Cerebral cortex (tissue), 2 donors: Measurements from ENCODE around the genes PEAK1 and SH2D7.

GRCh38 chr15:77104153-77104422 is 33.2 kb upstream of the TSPAN3 start:
- PRO-cap, 2 experiments, result no peak in any of the 2 experiments

GRCh38 chr15:77154994-77155567 is 84.2 kb upstream of the TSPAN3 start:
- PRO-cap, 2 experiments, result no peak in any of the 2 experiments

DNA sequence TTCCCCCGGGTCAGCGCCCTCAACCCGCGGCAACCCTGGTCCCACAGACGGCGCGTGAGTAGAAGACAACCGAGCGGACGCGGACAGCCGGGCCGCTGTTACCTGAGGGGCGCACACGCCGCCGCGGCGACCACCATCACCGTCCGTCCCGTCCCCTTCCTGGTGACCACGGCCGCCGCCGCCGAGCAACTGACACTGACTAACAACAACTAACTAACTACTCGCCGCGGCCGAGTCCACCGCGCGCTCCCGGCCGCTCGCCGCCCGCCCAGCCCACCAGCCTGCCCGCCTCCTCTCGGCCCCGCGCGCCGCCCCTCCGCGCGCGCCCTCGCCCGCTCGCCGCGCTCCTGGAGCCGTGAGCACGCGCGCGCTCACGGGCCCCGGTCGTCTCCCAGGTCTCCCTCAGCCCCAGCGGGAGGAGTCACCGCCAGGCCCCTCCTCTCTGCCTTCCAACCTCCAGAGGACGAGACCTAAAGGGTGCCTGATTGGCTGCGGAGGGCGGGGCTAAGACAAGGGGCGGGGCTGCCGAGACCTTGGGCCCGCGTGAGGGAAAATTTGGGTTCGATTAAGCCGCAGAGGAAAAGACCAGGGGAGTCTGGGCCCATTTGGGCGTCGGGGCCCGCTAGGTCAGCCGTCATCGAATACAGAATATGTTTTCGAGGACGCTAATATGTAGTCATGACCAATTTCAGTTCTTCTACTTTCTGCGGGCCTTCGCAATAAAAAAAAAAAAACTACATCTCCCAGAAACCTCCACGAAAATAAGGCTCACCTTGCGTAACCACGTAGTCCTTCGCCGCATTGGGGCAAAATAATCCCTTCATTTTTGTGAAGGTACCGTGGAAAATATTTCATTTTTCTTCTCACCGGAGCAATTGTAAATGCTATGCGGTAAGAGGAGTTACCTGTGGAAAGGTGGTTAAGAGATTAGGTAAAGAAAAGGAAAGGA is at the start of gene PEAK1:
TSS of gene PEAK1 (minus strand) at position 201 of the 949 bp plus-strand sequence.
- PRO-cap, 2 experiments, result peak in 1 of 2 experiments; most common plus-strand start position 564 of the sequence (in 1); most common minus-strand start position 191 of the sequence (in 1)

DNA sequence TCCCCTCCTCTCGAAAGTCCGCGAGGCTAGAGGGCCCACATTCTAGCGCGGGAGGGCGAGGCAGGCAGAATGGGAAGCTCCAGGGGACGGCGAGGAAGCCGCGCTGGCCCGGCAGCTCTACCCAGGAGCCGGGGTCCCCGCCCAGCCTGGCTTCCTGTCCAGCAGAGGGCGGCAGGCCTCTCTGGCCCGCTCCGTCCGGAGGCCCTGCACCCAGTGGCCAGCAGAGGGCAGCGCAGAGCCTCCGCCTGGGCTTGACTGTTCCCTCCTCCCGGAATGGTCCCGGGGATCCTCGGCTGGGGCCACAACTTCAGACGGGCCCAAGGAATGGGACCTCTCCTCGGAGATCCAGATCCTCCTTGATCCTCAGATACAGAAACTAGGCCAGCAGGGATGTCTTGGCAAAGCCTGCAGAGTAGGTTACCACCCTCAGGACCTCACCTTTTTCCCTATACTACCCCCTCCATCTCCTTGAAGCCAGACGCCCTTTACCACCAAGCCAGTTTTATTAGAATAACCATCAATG is 798 bp upstream of the LINGO1 start:
- PRO-cap, 2 experiments, result peak in 1 of 2 experiments; most common plus-strand start position 304 of the sequence (in 1); most common minus-strand start position 148 of the sequence (in 1)

GRCh38 chr15:77758584-77759156 is 126.0 kb upstream of the LINGO1 start:
- PRO-cap, 2 experiments, result no peak in any of the 2 experiments

DNA sequence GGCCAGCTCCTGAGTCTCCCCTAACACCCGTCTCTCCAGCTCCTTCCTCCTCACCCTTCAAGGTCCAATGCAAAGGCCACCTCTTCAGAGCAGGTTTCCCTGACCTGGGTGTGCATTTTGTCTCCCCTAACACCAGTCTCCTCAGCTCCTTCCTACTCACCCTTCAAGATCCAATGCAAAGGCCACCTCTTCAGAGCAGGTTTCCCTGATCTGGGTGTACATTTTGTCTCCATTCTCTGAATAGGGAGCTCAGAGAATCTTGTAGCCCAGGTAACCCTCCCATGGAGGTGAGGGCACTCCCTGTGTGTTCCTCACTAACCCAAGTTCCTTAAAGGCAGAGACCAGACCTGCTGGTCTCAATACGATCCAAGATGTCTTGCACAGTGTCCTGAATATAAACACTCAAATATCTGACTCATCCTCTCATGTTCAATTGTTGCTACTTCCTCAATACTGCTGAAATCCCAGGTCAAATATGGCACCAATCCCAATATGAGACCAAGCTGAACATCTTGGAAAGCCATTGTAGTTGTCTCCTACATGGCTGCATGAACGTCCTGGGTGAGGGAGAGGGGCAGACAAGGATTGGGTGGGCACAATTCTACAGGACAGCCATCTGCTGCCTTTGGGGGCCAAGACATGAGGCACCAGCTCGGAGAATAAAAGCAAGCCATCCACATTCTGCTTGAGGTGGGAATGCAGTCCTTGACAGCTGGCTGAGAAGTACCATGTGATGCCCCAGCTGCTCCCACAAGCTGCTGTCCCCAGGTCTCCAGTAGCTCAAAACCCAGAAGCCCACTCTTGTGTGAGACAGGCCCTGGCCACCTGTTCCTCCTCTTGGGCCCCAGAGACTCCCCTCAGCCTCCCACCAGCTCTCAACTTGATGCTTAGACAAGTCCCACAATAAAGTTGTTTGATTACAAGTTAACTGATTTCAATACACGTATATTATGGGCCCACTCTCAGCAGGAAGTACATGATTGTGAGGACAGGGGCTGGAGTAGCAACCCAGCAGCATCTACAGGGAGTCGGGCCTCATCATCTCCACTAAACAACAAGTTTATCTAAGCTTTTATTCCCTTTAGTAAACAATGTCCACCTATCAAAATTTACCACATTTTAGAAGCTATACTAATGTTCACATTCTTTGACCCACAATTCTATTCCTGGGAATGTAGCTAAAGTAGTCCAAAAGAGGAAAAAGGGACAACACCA is 18.2 kb downstream of the TBC1D2B start:
- PRO-cap, 2 experiments, result no peak in any of the 2 experiments

GRCh38 chr15:78092362-78092694 is at the start of gene SH2D7:
Gene SH2D7 (plus strand): TSS chr15:78092561.
- PRO-cap, 2 experiments, result no peak in any of the 2 experiments

- PRO-cap, 2 experiments, result peak in 1 of 2 experiments; most common plus-strand start chr15:78209541 (in 1)
Observed at GRCh38 chr15:78209157-78209777, 25.1 kb downstream of the ACSBG1 start.

DNA sequence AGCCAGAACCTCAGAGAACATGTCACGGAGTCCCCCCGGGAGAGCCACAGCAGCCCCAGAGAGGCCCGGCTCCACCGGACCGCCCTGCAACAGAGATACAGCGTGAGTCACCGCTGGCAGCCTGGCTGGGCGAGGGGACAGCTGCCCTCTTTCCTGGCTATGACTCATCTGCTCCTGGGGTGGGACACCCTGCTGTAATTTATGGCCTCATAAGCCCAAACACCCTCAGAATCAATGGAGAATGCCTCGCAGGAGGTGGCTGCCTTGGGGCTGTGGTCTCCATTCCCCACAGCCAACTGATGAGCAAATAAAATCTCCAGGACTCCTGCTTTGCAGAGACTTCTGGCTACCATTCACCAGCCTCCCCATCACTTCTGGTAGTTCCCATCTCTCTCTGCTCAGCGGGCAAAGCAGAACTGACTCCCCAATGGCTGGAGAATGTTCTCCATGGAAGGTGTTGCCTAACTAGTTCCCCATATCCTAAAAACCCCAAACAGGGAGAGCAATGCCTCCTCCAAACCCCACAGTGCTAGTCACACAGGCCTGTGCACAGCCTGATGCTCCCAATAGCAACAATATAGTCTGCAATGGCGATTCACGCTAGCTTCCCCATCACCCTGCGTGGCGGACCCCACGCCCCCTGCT is 21.6 kb downstream of the ACSBG1 start:
- PRO-cap, 2 experiments, result peak in 1 of 2 experiments; most common plus-strand start position 228 of the sequence (in 1); most common minus-strand start position 97 of the sequence (in 1)

- PRO-cap, 2 experiments, result no peak in any of the 2 experiments
Observed at GRCh38 chr15:78347959-78348479, 7.9 kb downstream of the CRABP1 start.

GRCh38 chr15:78475205-78476074 is 31.9 kb upstream of the HYKK start:
- PRO-cap, 2 experiments, result no peak in any of the 2 experiments

GRCh38 chr15:78477610-78478096 is 29.7 kb upstream of the HYKK start:
- PRO-cap, 2 experiments, result no peak in any of the 2 experiments

GRCh38 chr15:78545406-78545927 is 5.2 kb downstream of the PSMA4 start:
- PRO-cap, 2 experiments, result no peak in any of the 2 experiments

GRCh38 chr15:78808546-78808991 is 2.7 kb downstream of the ADAMTS7 start:
- PRO-cap, 2 experiments, result no peak in any of the 2 experiments

DNA sequence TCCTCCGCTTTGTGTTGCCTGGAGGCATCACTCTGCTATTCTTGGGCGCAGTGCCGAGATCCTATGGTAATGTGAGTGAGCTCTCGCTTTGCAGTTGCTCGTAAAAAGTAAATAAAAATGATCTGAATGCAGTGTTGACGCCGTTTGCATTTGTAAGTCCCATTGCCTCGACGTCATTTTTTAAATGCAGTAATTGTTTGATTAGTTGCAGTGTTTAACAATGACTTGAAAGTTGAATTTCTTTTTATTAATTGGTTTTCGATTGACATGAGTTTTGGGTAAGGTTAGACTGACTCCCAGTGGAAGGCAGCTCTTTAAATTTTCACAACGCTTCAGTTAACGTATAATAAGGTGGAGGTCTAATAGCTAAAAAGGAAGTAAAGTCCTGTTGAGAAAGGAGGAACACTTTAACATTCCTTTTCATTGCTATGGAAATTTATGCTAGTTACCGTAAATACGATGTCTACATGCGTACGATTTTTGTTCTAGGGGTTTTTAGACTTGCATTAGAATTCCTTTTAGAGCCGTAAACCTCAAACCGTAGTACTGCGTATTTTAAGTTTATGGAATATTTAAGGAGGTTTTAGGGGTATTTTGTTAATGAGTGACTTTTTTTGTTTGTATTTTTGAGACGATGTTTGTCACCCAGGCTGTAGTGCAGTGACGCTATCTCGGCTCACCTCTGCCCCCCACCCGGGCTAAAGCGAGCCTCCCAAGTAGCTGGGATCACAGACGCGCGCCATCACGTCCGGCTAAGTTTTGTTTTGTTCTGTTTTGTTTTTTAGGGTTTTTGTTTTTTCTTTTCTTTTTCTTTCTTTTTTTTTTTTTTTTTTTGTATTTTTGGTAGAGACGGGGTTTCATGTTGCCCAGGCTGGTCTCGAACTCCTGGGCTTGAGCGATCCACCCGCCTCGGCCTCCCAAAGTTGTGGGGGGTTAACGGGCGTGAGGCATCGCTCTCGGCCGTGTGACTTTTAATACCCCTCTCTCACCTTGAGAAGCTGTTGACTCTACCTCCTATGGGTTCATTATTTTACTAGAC is 1.4 kb downstream of the MORF4L1 start:
- PRO-cap, 2 experiments, result peak in 1 of 2 experiments; most common minus-strand start position 684 of the sequence (in 1)

GRCh38 chr15:78876402-78876776 is 3.7 kb downstream of the MORF4L1 start:
- PRO-cap, 2 experiments, result no peak in any of the 2 experiments

GRCh38 chr15:78887915-78888571 is 15.4 kb downstream of the MORF4L1 start:
- PRO-cap, 2 experiments, result no peak in any of the 2 experiments

DNA sequence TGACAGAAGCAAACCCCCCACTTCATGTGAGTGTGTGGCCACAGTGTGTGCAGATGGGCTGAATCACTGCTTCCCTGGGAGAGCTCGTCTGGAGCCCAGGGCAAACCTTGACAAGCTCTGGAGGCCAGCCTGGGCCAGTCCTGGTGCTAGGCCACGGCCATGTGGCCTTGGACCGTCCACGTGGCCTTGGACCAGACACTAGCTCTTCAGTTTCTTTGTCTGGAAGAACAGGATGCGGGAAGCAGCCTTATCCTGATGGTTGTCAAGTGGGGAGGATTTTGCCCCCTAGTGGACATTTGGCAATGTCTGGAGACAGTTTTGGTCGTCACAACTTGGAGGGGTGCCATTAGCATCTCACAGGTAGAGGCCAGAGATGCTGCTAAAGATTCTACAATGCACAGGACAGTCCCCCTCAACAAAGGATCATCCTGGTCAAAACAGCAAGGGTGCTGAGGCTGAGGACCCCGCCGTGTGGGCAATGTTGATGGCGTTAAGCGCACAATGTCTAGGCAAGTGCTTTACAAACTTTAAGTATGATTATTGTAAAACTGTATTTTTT is 34.8 kb upstream of the CTSH start:
- PRO-cap, 2 experiments, result no peak in any of the 2 experiments

DNA sequence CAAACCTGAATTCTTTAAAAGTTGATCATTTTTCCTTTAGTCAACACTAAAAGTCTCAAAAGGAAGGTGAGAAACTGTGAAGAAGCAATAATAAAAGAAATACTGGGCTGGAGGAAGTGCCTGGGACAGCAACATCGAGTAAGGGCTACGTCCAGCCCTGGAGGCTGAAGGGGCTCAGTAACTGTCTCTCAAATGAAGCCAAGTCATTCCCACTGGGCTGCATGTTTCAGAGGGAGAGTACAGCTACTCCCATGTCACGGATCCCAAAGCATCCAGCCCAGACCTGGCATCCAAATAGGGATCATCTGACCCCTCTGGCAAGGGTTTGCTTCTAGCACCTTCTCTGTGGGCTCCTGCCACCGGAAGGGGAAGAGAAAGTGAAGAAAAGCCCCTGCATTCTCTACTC is 64.4 kb upstream of the CTSH start:
- PRO-cap, 2 experiments, result no peak in any of the 2 experiments

DNA sequence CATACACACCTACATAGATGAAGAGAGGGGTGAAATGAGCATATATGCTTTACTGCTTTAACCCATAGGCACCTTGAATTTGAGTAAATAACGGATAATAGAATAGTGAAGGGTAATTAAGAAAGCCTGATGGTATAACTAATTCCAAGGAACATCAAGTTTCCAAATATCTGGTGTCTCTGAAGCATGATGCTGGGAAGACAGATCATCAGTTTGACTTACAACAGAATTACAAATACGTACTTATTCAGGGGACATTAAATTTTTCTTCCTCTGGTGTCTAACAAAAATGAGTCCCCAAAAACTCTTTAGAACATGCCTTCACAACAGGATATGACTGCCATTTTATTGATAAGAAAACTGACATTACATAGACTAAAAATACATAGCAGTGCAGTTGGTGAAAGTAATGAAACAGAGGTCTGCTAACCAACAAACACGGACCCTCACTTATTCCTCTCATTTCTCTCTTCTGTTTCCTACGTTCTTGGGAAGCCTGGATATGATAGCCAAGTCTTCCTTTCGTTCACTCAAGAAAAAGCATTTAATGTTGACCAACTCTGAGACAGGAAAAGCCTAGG is 1.0 kb downstream of the MTHFS start:
- PRO-cap, 2 experiments, result no peak in any of the 2 experiments